Gallbladder (tissue), 1 donor: ENCODE measurements around a stretch of chr17.

DNA sequence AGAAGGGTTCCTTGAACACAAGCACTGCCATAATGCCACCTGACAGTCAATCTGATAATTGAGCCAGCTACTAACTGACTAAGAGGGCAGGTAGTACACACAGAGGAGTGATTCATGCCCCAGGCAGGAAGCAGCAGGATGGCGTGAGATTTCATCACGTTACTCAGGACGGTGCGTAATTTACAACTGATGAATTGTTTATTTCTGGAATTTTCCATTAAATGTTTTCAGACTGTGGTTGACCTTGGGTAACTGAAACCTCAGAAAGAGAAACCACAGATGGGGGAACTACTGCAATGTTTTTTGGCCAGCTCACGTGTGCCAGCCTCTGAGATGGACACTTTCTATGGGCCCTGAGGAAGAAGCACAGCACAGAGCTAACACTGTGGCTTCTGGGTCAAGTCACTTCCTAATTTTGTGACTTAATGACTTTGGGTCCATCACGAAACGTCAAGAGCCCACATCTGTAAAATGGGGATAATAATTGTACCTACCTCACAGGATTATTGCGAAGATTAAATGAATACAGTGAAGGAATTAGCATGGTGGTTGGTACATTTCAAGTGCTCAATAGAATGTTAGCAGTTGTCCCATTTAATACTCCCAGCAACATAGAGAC lies 46.6 kb downstream of the C17orf67 start:
- PRO-cap, result no peak

- PRO-cap, result no peak
These were observed 16.3 kb downstream of the TRIM25 start for GRCh38 chr17:56897228-56898229.

DNA sequence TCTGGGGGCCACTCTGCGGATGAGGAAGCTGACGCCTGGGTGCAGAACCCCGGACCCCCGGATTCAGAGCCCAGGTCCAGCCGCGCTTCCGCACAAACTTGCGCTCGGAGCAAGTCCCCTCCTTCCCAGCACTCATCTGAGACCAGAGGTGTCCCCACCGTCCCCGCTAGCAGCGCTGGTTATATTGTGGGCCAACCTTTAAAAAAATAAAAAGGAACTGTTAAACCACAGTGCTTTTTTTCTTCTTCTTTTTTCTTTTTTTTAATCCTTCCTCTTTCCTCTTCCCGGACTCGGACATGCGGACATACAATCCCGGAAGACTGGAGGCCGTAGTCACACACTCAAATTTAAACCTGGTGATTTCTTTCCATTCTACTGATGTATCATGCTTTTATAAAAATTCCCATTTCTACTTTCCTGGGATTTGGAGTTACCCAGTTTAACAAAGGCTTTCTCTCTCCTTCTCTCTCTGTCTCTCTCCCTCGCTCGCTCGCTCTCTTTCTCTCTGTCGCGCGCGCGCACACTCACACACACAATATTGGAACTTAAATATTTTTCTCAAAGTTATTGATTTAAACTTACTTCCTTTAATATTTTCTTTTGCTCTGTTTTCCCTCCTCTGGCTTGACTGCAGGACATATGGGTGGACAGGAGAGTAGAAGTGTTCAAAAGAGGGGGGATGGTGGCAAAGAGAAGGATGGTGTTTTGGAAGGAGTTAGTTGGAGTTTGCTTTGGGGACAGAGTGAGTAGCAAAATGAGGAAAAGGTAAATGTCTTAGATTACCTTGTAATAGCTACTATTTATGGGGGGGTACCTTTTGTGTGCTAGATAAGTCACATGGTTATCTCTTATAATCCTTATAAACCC lies 688 bp upstream of the TRIM25 start:
- PRO-cap, result no peak

- PRO-cap, result bidirectional peak, plus-strand start at chr17:57085969, minus-strand start at chr17:57085637
These were observed 568 bp downstream of the AKAP1 start for GRCh38 chr17:57085514-57086114.

GRCh38 chr17:57108958-57110198 lies 24.3 kb downstream of the AKAP1 start:
- PRO-cap, result no peak

- PRO-cap, result no peak
These were observed 30.1 kb downstream of the MSI2 start for GRCh38 chr17:57286223-57287101.

DNA sequence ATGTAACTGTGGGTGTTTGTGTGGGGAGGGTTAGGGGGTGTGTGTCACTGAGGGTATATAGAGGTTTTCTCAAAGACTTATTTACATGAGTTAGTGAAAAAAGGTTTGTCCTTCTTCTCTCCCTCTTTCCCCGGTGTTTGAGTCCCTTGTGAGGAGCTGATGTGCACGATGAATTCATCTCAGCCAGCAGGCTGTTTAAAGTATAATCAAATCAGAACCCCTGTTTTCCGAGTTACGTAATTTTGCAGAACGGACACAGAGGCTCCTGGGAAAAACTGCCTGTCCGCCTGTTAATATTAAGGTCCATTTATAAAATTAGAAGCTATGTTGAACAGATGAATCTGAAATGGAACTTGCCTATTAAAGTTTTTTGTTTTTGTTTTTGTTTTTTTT lies 73.2 kb downstream of the MSI2 start:
- PRO-cap, result no peak

- PRO-cap, result unidirectional peak, plus-strand start at chr17:57330130
These were observed 73.7 kb downstream of the MSI2 start for GRCh38 chr17:57329949-57330417.

DNA sequence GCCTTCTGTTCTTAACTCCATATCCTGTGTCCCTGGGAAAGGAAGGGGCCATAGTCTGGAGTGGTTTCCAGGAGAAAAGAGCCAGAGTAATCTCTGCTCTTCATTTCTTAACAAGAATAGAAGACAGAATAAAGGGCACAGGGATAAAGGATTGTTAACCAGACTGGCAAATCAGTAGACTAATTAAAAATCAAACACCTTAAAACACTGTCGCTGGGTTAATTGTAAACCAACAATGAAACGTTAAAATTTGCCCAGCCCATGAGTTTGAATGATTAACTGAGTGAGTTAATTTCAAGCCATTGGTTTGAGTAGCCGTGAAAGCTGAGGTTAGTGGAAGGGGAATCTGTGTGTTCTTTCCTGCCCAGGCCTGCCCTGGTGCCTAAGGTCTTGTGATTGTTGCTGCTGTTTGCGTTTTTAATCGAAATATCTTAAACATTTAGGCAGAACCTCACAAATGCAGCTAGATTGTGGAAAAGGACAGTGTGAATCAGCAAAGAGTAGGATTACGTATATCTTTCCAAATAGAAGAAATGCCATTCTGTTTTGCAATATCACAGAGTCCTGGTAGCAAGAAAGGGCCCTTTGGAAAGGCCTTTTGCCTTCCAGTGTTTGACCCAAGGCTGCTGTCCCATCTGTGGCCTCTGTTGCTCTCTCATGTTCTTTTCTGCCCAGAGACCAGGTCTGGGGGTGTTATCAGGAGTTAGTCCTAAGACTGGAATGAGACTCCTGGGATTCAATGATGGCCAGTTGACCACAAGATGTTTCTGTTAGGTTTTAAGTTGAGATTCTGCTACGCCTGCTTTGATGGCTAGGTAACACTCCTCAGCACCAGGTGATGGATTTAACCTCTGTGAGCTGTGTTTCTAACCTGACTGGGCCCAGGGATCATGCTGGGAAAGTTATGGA lies 113.8 kb downstream of the MSI2 start:
- PRO-cap, result no peak

DNA sequence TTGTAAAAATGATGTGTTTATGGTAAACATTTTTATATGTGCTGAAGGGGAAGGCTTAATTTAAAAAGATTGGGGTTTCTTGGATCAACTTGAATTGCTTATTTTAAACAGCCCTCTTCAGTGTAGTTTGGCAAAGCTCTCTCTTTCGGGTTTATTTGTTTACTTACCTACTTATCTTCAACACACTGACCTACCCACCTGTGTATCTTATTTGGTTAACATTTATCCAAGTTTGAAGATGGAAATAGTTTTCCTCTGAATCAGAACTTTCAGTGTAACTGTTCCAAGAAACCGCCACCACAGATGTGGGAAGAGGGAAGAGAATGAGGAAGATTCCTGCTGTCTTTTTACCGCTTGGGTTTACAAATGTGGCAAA lies 115.7 kb downstream of the MSI2 start:
- PRO-cap, result no peak

- PRO-cap, result no peak
These were observed 159.5 kb downstream of the MSI2 start for GRCh38 chr17:57415803-57416245.

DNA sequence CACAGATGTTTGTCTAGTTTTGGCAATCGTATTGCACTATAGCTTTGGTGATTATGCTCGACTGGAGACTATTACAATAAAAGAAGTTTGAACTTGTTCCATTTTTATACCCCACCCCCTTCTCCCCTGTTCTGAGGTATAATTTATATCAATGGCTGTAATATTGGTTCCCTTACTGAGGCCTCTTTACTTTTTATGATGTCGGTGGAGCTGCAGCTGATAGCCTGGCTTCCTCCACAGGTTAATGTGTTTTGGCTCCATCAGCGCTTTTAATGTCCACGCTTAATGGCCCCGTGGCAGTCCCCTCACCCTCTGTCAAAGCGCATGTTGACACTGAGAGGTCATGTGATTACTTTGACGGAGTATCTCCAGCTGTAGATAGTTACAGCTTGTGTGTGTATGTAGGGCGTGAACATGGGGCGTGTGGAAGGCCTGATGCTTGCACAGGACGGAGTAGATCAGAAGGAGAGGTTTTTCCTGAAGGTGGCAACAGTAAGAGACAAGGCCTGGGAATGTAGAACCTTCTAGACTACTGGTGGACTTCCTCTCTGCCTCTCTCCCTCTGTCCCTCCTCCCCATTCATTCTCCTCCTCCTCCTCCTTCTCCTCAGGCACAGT lies 164.7 kb downstream of the MSI2 start:
- PRO-cap, result no peak

DNA sequence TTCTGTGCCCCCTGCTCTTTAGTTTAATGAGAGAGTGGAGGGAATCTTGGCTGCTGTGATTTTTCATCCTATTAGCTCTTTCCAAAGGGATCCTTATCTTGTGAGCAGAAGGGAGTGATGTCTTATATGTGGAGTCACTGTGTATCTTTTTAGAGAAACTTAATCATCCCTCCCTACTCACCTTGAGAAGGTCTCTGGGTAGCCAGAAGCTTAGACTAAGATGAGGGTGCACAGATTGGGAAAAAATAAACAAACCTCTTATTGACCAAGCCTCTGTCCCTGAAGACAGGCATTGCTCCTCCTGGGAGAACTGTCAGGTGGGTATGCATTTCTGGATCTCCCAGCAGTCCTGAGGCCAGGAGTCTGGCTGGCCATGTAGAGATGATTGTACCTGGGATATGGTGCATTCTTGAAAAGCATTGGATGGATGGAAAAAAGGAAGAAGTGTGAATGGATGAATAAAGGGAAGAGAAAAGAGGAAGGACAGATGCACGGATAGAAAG lies 210.6 kb downstream of the MSI2 start:
- PRO-cap, result no peak

GRCh38 chr17:57561562-57561774 lies 183.6 kb downstream of the CCDC182 start:
- PRO-cap, result no peak

- PRO-cap, result no peak
These were observed 141.1 kb downstream of the CCDC182 start for GRCh38 chr17:57603967-57604430.

DNA sequence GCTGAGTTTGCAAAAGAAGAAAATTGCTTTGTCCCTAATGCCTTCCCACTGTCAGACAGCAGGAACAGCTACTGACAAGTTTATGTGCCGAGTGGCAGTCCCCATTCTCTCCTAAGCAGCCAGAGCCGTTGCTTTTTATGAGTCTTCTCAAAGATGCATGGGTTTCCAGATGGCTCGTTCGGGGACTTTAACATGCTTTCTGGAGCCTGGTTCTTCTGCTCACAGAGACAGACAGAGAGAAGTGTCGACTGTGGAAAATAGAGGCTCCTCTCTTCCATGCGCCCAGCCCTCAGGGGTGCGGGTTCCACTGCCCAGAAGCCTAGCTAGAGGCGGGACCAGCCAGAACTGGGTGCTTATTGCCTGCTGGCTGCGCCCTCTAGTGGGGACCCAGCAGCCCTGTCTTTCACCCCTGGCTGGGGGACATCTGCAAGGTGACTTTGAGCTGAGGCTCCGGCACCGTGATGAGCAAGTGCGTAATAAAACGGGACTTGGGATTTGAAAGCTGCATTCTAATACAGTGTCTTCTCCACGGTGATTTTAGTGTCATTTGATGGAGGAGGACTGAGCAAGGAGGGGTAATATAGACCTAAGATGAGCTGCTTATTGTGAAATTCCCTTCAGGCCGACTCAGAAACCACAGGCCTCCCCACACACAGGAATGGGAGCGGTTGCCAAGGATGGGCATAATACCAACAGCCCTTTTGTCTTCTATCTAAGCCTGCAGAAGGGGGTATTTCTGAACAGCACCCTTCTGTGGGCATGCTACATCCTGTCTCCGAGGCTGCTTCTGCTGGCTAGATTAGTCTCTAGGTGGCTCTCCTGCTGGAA lies 73.2 kb downstream of the CCDC182 start:
- PRO-cap, result no peak

GRCh38 chr17:57810332-57811542 lies 39.1 kb downstream of the MRPS23 start:
- PRO-cap, result unidirectional peak, plus-strand start at chr17:57810567

DNA sequence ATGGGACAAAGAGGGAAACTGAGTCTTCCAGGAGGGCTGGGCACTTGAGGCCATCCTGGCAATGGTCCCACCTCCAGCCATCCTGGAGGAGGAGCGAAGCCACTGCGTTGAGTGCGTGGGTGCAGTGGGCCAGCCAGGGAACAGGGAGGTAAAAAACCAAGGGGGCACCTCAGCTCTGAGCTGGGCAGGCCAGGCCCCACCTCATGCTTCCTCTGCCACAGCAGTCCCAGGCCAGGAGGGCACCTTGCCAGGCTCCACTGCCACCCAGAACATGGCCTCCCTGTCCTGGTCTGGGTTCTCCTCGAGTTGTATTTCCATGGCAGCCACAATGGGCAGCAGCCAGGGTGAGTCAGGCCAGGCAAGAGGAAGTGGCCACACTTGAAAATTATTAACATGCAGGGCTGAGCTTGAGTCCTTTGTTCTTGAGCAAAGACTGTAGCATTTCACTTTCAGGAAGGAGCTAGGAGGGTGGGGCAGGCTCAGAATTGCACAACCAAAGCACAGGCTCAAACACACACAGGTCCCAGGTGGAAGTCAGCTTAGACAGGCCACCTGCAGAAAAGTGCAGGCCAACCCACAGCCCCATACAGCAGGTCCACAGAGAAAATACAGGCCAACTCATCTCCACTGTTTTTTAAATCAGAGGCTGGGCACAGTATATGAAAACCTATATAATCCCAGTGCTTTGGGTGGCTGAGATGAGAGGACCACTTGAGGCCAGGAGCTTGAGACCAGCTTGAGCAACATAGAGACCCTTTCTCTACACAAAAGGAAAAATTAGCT lies 52.0 kb downstream of the CUEDC1 start:
- PRO-cap, result bidirectional peak, plus-strand start at position 519 of the sequence, minus-strand start at position 292 of the sequence

GRCh38 chr17:57914340-57915154 lies 40.7 kb downstream of the CUEDC1 start:
- PRO-cap, result unidirectional peak, minus-strand start at chr17:57914831

DNA sequence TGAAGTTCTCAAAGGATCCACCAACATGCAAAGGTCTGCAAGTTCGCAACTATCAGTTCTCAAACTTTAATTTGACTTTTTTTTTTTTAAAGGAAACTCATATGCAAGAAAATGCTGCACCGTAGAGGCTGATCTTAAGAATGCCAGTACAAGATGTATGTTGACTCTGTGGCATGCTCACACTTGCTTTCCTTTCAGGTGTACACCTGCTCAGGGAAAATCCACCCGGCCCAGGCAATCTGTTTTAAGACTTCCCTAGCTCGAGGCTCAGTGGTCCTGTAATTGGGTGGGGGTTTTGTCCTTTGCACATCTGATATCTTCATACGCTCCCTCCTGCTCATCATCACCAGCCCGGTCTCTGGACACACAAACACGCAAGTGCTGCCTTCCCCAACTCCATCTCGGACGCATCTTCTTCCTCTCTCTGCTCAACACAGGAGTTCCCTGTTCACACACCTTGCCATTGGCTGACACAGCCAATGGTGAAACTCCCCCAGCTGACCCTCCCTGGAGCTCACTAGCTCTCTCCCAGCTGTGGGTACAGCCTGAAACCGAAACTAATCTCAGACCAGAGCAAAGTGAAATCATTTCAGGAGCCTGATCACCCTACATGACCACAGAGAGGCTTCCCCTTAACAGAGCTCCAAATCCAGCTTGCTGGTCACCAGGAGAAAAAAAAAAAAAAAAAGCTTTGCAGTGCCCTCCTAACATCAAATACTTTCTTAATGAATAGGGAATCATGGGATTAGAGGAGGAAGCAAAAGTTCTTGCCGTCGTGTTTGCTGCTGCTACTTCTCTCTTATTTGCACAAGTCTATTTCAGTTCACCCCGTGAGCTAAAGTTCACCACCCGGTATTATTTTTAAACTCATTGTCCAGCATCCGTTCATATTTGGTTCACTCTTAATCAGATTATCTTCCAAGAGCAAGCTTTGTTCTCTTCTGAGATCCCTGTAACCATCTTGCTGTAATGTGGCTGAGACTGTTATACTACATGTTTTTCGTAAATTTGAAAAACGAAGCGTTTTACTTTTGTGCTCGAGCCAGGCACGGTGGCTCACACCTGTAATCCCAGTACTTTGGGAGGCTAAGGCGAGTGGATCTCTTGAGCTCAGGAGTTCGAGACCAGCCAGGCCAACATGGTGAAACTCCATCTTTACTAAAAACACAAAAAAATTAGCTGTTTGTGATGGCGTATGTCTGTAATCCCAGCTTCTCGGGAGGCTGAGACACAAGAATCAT lies 8.3 kb downstream of the CUEDC1 start:
- PRO-cap, result bidirectional peak, plus-strand start at position 566 of the sequence, minus-strand start at position 415 of the sequence